GM19240 (cell line): ENCODE measurements around the gene ARRDC4.

GRCh38 chr15:92966799-92967503 is 66.8 kb downstream of the CHD2 start:
- RRBS: no CpG with 5 or more reads among the region's 7 CpGs

DNA sequence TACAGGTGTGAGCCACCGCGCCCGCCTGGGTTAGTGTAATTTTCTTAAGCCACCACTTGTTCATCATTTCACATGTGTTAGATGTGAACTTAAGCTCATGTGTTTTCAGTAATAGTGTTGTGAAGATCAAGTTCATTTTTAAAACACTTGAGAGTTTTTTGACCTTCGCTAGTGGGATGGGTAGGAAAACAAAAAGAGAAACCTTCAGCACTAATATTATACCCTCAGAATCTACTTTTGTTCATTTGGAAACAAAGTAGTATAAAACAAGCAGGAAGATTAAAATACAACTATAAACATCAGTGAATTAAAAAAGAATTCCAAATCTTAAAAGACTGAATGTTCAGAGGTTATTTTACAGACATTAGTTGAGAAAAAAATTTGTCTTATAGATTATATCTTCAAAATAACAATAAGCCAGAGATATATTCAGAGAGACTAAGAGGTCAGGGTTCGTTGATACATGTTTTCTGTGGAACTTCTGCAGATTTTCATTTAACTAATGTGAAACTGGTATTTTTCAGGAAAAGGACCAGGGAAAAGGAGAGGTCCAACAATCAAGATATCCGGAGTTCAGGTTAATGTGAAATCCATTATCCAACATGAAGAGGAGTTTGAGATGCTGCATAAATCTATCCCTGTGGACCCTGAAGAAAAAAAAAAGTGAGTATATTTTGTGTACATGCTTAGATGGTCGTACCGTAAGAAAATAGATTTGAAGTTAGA is 92.4 kb downstream of the RGMA start:
- RRBS: no CpG with 5 or more reads among the region's 8 CpGs

DNA sequence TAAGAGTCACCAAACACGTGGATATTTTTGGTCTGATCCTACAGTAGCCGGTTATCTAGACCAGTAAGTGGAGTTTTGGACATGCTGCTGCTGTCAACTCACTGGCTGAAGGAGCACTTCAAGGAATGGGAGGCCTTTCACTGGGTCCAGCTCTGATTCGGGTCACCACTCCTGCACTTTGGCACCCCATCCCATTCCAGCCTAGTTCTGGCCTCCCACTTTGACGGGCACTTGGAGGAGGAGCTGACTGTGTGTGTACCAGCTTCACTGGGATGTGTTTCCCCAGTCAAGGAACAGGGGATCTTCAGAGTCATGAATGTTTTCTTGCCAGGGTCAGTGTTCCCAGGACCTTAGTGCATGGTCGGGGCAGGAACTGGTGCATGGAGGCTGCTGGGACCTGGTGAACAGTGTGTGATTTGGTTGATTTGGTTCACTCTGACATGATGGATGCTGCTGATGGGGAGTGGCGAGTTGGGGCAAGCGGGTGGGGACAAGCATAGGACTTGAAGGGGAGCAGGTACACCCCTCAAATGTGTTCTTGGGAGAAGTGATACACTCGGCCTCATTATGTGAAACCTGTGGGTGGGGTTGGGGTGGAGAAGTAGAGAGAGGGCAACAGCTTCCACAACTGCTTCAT is 64.2 kb downstream of the RGMA start:
- RRBS: no CpG with 5 or more reads among the region's 8 CpGs

DNA sequence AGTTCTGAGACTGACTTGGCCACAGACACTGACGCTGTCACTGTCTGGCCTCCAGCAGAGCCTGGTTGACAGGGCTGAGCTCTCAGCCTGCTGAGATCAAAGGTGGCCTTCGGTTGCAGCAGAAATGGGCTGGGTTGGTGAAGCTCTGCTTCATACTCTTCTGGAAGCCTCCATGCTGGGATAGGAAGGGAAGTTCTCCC is 38.7 kb downstream of the RGMA start:
- RRBS: no CpG with 5 or more reads among the region's 2 CpGs

DNA sequence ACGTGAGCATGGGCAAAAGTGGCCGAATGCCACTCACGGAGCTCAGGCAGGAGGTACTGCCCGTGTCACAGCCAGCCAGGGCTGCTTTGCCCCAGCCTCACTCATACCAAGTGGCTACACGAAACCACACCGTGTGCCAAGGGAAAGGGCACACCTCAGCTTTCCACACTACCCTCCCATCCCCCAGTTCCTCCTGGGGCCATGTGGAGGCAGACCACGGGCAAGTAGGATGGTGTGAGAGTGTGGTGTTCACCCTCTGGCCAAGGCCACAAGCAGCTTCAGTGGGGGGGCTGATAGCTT is 25.2 kb downstream of the RGMA start:
- RRBS: no CpG with 5 or more reads among the region's 7 CpGs

GRCh38 chr15:93269699-93270135 is 180.7 kb upstream of the RGMA start:
- RRBS: no CpG with 5 or more reads among the region's 7 CpGs

DNA sequence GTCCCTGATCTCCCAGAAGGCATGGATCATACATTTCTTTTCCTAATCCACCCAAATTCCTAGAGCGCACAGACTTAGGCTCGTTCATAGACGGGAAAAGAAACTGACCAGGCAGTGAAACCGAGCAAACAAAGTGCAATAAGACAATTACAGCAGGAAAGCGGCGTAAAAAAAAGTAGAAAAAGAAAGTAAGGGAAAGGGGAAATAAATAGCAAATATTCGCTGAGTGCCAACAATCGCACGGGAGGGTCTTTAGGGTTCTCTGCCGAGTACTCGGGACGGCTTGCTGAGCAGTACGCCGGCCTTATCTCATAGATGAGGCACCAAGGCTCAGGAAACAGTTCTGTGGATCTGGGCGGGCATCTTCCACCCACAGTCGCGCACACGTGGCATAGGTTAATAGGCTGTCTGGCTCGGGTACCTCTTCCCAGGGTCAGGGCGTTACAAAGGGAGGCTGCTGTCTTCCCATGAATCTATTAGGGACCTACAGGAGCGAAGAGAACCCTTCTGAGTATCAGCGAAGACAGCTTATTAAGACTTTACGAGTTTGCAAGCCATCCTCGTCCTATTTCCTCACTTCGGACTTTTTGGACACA is 560 bp upstream of the MCTP2 start:
- RRBS: no CpG with 5 or more reads among the region's 25 CpGs

- RRBS: no CpG with 5 or more reads among the region's 15 CpGs
Observed at GRCh38 chr15:95287527-95288343, 1042.8 kb upstream of the NR2F2 start.

- RRBS: no CpG with 5 or more reads among the region's 2 CpGs
Observed at GRCh38 chr15:95288344-95289032, 1042.0 kb upstream of the NR2F2 start.

GRCh38 chr15:95733803-95734372 is 596.6 kb upstream of the NR2F2 start:
- RRBS: no CpG with 5 or more reads among the region's 4 CpGs

DNA sequence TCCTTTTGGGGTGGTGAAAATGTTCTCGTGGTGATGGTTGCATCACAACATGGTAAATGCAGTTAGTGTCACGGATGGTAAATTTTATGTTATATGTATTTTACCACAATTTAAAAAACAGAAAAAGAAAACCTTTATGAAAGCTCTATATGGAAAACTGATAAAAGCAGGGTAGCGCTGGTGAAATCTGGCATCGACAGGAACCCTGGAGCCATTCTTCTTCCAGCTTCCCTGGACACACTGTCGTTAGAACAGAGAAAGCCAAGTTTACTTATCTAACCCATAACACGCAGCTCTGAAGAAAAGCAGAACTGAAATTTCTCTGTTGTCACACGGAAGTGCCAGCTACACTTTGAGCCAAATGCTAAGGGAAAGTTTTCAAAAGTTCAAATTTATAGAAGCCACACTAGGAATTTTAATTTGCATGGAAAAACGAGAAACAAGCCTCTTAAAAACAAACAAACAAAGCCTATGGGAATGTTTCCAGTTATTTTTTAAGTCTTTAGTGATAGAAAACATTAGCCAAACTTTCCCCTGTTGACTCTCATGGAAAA is 287.6 kb upstream of the NR2F2 start:
- RRBS: no CpG with 5 or more reads among the region's 8 CpGs

DNA sequence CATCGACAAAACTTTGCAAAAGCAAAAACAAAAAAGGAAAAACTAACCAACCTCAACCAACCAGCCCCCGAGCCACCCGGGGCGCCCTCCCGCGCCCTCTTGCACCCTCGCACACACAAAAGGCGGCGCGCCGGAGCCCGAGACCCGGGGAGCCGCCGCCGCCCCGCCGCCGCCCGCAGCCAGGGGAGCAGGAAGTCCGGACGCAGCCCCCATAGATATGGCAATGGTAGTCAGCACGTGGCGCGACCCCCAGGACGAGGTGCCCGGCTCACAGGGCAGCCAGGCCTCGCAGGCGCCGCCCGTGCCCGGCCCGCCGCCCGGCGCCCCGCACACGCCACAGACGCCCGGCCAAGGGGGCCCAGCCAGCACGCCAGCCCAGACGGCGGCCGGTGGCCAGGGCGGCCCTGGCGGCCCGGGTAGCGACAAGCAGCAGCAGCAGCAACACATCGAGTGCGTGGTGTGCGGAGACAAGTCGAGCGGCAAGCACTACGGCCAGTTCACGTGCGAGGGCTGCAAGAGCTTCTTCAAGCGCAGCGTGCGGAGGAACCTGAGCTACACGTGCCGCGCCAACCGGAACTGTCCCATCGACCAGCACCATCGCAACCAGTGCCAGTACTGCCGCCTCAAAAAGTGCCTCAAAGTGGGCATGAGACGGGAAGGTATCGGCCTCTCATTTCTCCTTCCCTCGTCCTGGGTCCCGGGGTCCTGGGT is 1.5 kb downstream of the NR2F2 start:
- RRBS: 26% methylated on average over 36 of the region's 70 CpGs

- RRBS: no CpG with 5 or more reads among the region's 3 CpGs
Observed at GRCh38 chr15:96350502-96350761, 19.9 kb downstream of the NR2F2 start.

DNA sequence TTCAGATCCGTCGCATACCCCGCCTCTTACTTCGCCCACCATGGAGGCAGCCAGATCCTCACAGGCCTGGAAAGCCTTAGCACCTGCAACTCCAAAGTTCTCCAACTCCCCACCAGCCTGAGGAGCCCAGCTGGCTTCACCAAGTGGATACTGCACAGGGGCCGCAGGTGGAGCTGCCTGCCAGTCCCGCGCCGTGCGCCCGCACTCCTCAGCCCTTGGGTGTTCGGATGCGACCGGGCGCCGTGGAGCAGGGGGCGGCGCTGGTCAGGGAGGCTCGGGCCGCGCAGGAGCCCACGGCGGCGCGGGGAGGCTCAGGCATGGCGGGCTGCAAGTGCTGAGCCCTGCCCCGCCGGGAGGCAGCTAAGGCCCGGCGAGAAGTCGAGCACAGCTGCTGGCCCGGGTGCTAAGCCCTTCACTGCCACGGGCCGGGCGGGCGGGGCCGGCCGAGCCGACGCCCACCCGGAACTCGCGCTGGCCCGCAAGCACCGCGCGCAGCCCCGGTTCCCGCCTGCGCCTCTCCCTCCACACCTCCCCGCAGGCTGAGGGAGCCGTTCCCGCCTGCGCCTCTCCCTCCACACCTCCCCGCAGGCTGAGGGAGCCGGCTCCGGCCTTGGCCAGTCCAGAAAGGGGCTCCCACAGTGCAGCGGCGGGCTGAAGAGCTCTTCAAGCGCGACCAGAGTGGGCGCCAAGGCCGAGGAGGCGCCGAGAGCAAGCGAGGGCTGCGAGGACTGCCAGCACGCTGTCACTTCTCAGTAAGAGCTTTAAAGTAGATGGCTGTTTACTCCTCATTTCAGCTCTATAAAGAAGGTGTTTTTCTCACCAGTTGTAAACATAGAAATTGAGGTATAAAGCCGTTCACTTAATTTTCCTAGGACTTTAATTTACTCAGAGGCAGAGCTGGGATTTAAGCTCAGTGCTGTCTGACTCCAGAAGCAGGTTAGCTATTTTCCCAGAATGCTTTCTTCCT is 653.8 kb downstream of the NR2F2 start:
- RRBS: no CpG with 5 or more reads among the region's 68 CpGs

GRCh38 chr15:97652787-97653359 is 307.6 kb upstream of the ARRDC4 start:
- RRBS: 20% methylated on average over 2 of the region's 33 CpGs

DNA sequence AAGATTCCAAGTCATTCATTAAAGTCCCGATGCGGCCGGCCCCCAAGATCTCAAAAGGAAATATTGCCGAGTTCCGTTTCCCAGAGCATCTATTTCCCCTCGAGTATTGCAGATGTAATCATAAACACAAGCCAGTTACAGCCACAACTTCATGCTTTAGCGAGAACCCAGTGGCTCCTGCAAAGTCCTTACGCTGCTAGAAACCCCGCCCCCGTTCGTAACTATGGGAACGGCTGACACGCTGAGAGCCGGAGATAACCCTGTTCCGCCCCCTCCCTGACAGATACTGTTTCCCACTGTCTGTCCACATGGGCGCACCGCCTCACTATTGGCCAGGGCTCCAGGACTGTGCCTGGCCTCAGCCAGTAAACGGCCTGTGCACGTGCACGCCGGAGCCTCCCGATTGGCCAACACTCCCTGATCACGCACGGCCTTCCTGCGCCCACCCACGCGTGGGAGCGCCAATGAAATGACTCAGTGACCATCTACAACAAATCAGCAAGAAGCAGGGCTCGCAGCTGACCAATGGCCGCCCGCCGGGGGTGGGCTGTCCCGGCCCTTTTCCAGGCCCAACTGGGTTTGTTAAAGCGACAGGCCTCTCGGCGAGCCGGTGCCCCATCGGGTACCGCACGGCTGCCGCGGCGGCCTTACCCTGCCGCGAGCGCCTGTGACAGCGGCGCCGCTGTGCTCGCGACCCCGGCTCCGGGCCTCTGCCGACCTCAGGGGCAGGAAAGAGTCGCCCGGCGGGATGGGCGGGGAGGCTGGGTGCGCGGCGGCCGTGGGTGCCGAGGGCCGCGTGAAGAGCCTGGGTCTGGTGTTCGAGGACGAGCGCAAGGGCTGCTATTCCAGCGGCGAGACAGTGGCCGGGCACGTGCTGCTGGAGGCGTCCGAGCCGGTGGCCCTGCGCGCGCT is at the start of gene ARRDC4:
Gene ARRDC4 (plus strand): TSS at position 590 of the 912 bp plus-strand sequence.
- RRBS: 3% methylated on average over 20 of the region's 78 CpGs

- RRBS: no CpG with 5 or more reads among the region's 6 CpGs
Observed at GRCh38 chr15:98000519-98000786, 40.0 kb downstream of the ARRDC4 start.

DNA sequence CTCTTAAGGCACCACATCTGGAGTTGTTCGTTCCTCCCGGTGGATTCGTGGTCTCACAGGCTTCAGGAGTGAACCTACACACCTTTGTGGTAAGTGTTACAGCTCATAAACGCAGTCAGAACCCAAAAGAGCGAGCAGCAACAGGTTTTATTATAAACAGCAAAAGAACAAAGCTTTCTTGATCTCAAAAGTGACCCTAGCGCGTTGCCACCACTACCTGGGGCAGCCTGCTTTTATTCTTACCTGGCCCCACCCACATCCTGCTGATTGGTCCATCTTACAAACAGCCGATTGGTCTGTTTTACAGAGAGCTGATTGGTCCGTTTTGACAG is 143.0 kb downstream of the ARRDC4 start:
- RRBS: no CpG with 5 or more reads among the region's 9 CpGs

GRCh38 chr15:98525503-98526318 is 122.6 kb upstream of the IGF1R start:
- RRBS: no CpG with 5 or more reads among the region's 21 CpGs

DNA sequence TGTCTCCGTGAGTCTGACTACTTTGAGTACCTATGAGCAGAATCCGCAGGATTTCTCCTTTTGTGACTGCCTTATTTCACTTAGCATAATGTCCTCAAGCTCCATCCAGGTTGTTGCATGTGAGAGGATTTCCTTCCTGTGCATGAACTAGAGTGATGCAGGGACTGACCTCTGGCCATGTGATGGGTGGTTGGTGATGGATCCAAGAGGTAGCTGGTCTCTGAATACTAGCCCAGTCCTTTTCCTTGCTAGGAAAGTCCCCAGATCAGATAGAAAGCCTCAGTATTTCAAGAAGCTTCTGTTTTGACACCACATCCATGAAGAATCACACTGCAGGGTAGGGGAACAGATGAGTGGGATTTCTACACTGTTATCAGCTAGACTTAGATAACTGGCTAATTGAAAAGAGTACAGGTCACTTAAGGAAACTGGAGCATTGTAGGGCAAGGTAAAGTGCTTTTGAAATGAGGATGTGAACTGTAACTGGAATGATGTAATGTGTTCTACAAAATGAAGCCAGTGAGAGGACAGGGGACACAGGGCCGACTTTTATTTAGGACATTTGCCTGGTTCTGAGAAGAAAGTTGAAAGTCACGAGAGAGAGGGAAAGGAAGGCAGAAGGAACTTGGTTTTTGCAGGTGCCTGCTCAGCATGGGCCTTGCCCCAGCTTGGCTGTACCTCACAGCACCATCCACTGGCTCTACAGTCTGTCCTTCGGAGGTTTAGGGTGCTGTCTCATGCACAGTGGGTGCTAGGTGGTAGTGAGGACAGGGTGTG is 50.3 kb downstream of the IGF1R start:
- RRBS: no CpG with 5 or more reads among the region's 5 CpGs